Spinal cord (tissue), 3 donors: ENCODE measurements around a stretch of chr5.

DNA sequence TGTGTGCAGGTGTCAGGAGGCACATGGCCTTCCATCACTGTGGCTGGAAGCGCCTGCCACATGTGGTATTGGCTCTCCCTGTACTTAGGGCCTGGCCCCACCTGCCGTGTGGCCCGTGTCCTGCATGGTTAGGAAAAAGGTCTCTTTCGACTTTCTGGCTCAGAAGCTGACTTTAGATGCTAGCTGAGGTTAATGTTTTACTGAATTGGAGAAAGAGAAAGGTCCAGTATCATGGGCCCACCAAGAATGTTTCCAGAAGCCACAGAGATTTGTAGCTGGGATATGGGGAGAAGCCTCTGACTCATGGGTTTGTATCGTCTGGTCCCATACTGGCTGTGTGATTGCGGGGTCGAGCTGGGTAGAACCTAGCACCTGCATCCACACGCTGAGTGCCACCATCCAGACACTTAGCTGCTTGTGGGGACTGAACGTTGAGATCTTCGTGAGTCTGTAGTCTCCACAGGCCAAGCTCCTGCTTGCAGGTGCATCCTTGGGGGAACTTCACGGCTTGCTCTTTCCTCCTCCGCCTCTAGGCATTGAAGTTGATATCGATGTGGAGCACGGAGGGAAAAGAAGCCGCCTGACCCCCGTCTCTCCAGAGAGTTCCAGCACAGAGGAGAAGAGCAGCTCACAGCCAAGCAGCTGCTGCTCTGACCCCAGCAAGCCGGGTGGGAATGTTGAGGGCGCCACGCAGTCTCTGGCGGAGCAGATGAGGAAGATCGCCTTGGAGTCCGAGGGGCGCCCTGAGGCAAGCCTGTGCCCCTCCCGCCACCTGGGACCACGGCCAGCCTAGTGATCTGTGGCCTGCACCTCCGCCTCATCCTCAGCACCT, 12.0 kb downstream of the SQSTM1 start:
- PRO-cap, result no peak
- RAMPAGE, long total RNA, result no peak

DNA sequence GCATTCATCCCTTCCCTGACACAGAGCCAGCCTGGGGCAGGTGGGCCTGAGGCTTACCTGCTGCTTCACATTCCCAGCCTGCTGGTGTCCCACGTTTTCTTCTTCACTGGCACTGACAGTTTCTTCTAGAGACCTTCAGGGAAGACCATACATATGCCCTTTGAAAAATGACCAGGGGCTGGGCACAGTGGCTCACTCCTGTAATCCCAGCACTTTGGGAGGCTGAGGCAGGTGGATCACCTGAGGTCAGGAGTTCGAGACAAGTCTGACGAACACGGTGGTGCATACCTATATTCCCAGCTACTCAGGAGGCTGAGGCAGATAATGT, 14.6 kb downstream of the MRNIP start:
- PRO-cap, result no peak
- RAMPAGE, long total RNA, result no peak

GRCh38 chr5:179872712-179873397, 14.2 kb upstream of the MRNIP start:
- PRO-cap, result no peak
- RAMPAGE, long total RNA, result no peak

- PRO-cap, result no peak
- RAMPAGE, long total RNA, result no peak
These were observed 5.2 kb upstream of the TBC1D9B start for GRCh38 chr5:179912713-179913554.

DNA sequence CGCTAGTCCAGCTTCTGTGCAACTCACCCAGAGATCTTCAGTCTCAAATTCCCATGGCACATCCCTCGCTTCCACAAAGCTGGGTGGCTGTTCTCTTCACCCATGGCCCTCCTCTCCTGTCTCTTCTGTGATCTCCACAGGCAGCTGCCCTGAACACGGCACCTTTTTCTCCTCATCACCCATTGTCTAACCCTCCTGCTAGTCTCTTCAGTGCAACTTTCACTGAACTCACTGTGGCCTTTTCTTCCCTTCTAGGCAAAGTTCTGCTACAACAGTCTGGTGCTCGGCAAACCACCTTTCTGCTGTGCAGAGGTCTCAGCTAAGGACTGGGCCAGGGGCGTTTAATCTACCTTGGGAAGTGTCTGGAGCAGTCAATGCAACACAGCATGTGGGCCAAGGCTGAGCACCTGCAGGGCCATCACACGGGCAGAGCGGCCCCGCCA, 65.5 kb upstream of the TBC1D9B start:
- PRO-cap, result no peak
- RAMPAGE, long total RNA, result no peak

GRCh38 chr5:179974182-179974715, 66.6 kb upstream of the TBC1D9B start:
- PRO-cap, result no peak
- RAMPAGE, long total RNA, result no peak

GRCh38 chr5:180028387-180028876, 43.1 kb downstream of the RNF130 start:
- PRO-cap, result no peak
- RAMPAGE, long total RNA, result no peak

- PRO-cap, result no peak
- RAMPAGE, long total RNA, result no peak
These were observed 30.1 kb downstream of the RNF130 start for GRCh38 chr5:180041460-180041820.

DNA sequence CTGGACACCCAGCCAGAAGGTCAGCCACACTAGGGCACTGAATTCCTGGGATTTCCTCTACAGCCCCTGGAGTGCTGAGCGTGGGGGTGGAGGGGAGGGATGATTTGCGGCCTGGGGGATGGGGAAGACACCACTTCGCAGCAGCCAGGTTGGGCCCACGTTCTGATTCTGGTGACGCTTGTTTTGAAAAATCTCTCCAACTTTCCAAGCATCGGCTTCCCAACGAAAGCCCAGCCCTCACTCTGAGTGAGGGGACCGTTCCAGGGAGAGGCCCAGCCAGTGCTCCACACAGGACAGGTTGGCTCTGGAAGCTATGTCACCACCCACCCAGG, 5.4 kb downstream of the GFPT2 start:
- PRO-cap, result no peak
- RAMPAGE, long total RNA, result no peak

GRCh38 chr5:180575487-180576267, 15.6 kb downstream of the SCGB3A1 start:
- PRO-cap, result no peak
- RAMPAGE, long total RNA, result no peak

DNA sequence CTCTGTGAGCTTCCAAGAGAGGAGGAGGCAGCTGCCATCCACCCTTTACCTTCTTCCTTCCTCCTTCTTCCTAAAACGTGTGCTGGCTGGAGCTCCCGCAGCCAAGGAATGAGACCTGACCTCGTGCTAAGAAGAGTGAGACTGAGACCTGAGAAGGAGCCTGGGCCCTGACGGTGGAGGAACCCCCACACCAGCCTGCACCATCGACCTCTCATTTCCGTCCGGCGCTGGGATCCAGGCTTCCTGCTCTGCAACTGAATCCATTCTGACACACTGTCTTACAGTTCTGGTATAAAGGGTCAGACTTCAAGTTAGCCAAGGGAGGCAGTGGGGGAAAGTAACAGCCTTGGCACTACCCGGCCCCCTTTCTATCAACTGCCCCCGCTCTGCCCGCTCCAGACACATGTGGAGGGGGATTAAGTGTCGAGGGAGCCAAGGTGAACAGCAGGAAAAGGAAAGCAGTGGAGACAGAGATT, 16.0 kb downstream of the MGAT1 start:
- PRO-cap, result no peak
- RAMPAGE, long total RNA, result no peak

DNA sequence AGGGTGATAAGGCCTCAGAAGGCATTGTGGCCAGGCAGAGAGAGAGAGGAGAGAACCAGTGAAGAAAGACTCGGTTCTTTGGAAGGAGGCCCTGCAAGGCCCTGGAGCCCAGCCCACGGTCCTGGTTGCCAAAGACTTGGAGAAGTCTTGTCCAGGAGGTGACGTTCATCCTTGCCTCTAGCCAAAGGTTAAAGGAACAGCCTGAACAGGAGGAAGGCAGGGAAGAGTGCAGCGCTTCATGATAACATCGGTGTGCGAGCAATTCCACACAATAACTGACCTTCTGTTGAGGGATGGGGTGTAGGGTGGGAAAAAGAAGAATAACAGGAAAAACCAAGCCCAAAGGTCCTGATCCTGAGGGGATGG, 17.7 kb upstream of the MGAT1 start:
- PRO-cap, result no peak
- RAMPAGE, long total RNA, result no peak

DNA sequence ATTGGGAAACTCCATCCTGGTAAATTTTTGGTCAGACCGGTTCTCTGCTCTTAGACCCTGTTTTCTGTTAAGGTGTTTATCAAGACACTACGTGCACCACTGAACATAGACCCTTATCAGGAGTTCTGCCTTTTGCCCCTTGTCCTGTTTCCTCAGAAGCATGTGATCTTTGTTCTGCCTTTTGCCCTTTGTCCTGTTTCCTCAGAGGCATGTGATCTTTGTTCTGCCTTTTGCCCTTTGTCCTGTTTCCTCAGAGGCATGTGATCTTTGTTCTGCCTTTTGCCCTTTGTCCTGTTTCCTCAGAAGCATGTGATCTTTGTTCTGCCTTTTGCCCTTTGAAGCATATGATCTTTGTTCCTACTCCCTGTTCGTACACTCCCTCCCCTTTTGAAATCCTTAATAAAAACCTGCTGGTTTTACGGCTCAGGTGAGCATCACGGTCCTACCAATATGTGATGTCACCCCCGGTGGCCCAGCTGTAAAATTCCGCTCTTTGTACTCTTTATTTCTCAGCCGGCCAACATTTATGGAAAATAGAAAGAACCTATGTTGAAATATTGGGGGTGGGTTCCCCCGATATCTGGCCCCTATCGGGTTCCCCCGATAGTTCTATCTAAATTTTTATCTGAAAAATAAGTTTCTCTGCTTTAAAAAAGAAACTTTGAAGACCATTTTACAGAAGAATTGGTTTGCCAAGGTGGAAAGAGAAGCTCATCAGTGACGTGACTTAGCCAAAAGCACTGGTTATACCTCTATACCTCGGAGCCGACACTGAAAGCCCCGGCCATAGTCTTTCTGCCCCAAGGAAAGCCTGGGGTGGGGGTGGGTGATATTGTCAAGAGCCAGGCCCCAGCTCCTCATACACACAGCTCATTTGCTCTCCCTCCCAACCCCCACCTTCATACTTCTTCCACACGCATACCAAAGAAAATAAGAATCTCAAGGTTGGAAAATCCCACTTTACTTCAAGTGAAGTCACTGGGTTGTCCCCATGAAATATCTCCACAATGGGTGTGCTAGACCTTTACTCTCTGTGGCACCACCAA, 26.7 kb upstream of the MGAT1 start:
- PRO-cap, result no peak
- RAMPAGE, long total RNA, result no peak

GRCh38 chr5:180830785-180831838, 28.5 kb upstream of the MGAT1 start:
- PRO-cap, result no peak
- RAMPAGE, long total RNA, result start-site peak on the plus strand at chr5:180830980-180831019, 20 and 29 reads in 2 replicates; start-site peak on the plus strand at chr5:180831622-180831752, 15 and 21 reads in 2 replicates

DNA sequence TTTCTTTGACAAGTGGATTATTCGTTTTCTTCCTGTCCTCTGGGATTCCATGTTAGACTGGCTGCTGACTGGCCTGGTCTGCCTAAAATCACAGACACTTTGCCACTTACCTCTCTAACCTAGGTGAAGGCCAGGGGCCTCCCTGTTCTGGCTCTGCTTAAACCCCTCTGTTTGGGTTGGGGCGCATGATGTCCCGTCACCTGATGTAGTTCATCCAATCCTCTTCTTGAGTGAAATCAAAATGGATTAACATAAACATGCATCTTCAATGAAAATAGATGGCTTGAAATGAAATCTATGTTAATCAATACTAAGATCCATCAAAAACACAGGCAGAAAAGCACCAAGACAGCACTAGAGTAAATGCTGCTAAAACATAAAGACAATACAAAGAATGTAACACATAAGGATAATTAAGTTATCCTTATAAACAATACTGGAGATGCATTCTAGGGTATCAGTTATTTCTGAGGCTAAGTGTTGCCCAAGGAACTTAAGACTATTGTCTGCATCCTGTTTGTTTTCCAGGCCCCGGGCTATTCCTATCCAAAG, 5.0 kb downstream of the ZFP62 start:
- PRO-cap, result no peak
- RAMPAGE, long total RNA, result no peak

DNA sequence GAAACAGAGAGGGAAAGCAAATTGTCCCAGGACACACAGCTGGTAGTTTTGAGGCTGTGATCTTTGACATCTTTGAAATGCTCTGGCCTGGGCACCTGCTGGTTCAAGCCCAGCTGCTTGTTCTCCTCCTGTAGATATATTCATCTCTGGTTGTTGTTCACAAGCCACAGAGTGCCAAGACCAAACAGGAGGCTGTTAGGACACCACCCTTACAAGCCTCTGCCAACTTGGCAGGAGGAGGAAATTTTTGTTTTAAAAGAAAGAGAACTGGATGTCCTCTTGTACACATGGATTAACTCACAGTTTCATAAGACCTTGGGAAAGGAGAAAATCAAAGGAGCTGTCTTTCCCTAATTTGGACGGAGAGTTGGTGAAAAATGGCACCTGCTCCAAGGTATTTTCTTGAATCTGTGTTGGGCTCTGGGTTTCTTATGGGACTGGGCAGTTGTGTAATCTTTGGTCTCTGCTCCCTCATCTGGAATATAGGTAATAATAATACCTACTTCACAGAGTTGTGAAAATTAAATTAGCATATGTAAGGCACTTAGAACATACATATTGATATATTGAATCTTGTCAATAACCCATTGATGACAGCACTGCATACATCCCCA, 8.6 kb upstream of the ZFP62 start:
- PRO-cap, result no peak
- RAMPAGE, long total RNA, result no peak

DNA sequence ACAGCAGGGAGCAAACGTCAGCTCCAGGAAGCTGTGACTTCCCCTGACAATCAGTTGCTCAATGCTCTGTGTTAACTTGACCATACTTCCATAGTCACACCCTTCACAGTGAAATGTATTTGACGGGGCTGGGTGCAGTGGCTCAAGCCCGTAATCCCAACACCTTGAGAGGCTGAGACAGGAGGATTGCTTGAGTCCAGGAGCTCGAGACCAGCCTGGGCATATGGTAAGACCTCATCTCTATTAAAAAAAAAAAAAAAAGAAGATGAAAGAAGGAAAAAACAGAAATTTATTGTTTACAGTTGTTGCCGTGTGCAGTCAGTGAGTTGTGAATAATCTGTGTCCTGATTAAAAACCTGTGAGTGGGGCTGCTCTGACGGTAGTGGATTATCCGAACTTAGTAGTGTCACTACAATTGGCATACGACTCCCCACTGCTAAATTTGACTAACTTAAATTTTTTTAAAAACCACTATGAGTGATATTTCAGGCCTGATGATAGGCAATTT, 10.6 kb downstream of the BTNL8 start:
- PRO-cap, result no peak
- RAMPAGE, long total RNA, result no peak

- PRO-cap, result no peak
- RAMPAGE, long total RNA, result no peak
These were observed 2.7 kb upstream of the OR2V1 start for GRCh38 chr5:181133512-181134130.

GRCh38 chr5:181234179-181234625, 9.5 kb downstream of the RACK1 start:
- PRO-cap, result no peak
- RAMPAGE, long total RNA, result no peak

GRCh38 chr5:181244323-181244734, 623 bp upstream of the RACK1 start:
- PRO-cap, result no peak
- RAMPAGE, long total RNA, result no peak